Right cardiac atrium (tissue), 1 donor: ENCODE measurements around a stretch of chr18.

DNA sequence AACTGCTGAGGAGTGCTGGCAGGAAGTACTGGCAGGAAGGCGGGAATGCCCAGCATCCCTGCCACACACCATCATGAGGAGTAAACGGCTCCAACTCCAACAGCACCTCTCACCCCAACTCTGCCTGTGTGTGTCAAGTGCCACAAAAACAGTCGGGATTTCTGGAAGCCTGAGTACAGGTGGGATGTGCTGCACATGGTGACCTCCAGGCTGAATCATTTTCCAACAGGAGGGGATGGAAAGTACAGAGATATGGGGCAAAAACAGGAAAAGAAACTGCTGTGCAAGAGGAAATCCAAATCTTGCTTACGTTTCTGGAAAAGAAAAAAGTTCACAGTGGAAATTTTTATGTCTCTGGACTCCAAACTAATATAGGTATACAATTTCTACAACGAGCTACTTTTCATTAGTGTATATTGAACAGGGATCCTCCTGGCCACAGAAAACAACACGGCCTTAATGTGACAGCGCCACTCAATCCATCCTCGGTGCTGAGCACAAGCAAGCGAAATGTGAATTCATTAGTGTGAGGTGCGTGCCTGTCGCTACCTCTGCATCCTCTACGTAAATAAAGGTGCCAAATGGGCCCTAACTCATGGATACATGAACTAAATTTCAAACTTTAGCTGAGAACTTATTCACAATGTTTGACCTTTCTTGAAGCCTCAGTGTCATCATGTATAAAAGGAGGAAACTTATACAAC is 53.4 kb downstream of the PARD6G start:
- PRO-cap, result no peak